Vein endothelial cell (primary cell): ENCODE data around the genes IHO1, MST1R and HYAL3.

GRCh38 chr3:49199389-49200288, at the start of gene IHO1:
IHO1 (plus strand) TSS chr3:49199498.
- CAGE, long polyA plus RNA: no peak

DNA sequence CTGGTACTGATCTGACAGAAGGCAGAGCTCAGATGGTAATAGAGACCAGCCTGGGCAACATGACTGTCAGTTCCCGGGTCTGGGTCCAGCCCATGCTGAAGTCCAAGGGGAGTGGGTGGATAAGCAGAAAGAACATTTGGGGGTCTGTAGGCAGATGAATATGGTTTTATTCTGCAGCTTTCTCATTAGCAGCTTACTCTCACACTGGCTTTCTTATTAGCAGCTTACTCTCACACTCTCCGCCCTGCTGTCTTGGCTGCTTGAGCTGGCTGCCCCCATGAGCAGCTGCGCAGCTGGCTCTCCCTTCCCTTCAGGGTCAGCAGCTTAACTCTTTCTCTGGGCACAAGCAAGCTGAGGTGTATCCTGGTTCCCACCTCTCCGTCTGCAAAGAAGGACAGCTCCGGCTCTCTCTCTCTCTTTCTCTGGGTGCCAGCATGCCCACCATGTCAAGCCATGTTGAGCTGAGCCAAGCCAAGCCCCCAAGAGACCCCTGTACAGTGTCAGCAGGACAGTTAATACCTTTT, 18.6 kb downstream of the IHO1 start:
- CAGE, long polyA plus RNA: no peak

GRCh38 chr3:49279236-49279890, 2.3 kb upstream of the C3orf62 start:
- CAGE, long polyA plus RNA: no peak

- CAGE, long polyA plus RNA: no peak
Observed at GRCh38 chr3:49469386-49470104, 522 bp upstream of the DAG1 start.

DNA sequence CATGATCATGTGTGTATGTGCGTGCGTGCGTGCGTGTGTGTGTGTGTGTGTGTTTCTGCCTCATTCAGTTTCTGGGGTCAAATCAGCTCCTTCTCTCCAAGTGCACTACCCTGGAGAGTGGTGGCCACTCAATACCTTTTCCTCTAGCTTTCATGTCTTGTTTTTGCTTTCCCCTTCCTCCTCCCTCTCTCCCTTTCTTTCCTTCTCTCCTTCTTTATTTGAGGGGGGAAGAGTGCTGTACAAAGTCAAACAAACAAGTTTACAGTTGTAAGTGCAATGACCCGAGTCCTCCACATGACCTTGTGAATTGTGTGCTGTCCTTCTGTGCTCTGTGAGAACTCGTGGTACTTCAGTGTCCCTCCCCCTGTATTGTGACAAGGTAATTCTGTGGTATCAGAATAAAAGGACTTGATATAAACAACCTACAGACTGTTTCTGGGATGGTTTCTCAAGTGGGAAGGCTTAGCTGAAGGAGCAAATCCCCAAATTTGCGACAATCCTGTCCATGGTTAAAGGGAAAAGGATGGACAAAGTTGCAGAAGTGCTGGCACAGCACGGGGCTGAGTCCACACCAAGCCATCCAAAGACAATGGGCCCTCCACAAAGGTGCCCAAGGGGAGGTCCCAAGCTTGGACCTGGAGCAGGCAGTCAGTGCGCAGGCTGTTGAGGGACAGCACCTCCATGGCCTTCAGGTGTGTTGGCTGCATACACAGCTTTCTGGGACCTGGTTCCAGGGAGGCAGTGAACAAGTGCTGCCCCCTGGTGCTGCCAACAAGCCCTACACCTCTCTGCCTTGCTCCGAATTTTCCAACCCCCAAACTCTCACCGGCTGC, 2.8 kb upstream of the APEH start:
- CAGE, long polyA plus RNA: no peak

- CAGE, long polyA plus RNA: no peak
Observed at GRCh38 chr3:49811541-49811740, 2.3 kb downstream of the UBA7 start.

GRCh38 chr3:49903690-49904273, at the start of gene MST1R:
MST1R (minus strand) TSS chr3:49903873.
- CAGE, long polyA plus RNA: no peak

GRCh38 chr3:50115219-50116046, 26.7 kb downstream of the RBM5 start:
- CAGE, long polyA plus RNA: no peak

DNA sequence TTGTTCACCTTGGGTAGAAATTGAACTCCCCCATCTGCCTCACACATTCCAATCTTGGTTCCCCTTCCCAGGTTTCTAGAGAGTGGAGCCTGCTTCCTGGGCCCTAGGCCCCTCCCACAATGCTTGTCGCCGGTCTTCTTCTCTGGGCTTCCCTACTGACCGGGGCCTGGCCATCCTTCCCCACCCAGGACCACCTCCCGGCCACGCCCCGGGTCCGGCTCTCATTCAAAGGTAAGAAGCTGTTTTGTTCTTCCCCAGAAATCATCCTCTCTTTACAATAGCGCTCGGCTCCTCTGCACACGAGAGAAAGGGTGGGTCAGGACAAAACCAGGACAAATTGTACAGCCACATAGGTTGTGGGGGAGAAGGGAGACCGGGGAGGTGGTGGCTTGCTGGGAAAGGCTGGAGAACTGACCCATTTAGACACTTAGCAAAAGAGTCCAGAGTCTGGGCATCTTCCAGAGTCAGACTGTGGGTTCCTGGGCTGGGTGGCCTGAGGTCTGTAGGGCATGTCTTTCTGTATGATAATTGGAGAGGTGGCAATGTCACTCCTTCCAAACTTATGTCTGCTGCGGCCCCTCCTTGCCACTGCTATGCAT, 4.5 kb downstream of the SEMA3F start:
- CAGE, long polyA plus RNA: no peak

- CAGE, long polyA plus RNA: no peak
Observed at GRCh38 chr3:50168209-50168882, 13.2 kb downstream of the SEMA3F start.

GRCh38 chr3:50188134-50189015, 3.0 kb upstream of the GNAT1 start:
- CAGE, long polyA plus RNA: no peak

DNA sequence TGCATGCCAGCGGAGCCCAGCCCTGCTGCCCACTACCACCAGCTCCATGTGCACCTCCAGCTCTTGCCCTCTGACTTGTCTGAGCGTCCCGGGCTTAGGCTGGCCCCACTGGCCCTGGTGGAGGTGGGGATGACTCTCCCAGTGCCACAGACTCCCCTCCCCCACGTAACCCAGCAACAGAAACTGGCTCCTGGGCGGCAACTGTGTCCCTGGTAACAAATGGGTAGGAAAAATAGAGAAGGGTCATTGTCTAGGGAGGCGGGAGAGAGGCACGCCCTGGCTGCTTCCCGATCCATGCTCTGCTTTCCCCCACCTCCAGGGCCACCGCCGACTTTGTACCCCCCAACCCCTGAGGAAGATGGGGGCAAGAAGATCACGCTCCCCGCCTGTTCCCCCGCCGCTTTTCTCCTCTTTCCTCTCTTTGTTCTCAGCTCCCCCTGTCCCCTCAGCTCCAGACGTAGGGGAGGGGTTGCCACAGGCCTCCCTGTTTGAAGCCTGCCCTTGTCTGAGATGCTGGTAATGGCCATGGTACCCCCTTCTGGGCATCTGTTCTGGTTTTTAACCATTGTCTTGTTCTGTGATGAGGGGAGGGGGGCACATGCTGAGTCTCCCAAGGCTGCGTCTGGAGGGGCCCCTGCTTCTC, 10.8 kb upstream of the SEMA3B start:
- CAGE, long polyA plus RNA: no peak

DNA sequence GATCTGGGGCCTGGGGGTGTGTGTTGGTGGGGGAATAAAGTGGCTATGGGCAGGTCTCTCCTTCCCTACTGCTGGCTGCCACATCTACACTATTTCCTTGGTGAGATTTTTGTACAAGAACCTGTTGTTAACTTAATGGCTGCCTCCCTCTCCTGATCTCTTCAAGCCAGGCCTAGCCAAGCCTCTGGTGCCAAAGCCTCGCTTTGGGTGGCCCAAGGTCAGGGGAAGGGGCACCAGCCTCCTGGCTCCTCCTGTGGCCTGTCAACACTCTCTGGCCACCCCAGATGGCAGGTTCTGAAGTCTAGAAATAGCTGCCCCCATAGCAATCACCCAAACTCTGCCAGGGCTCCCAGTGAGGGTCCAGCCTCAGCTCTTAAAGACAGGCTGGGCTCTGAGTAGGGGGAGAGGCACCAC, 5.0 kb downstream of the IFRD2 start:
- CAGE, long polyA plus RNA: no peak

GRCh38 chr3:50298584-50299483, at the start of gene HYAL3:
HYAL3 (minus strand) TSS chr3:50299405.
- CAGE, long polyA plus RNA: no peak

DNA sequence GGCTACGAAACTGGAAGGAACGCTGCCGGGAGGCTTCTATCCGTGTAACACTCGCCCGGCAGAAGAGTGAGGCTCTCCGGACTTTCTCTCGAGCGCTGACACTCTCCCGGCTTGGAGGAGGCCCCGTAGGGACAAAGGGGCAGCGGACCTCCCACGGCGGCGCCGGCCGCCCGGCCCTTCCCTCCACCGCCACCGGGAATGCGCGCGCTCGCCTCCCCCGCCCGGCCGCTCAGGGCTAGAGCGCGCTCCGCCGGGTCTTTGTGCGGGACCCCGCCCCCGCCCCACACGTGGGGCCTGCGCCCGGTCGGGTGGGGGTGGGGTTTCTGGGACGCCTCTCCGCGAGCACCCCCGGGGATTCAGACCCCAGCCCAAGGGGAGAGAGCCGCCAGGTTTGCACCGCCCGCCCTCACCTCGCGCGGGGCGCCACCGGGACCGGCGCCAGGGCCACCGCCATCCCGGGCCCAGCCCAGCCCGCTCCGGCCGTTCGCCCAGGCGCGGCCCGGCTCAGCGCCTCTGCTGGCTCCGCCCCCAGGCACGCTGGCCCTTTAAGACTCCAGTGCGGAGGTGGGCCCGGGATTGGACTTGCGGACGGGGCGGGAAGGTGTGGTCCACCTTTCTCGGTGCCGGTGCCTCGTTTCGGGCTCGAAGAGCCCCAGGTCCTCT, 1.5 kb downstream of the HYAL2 start:
- CAGE, long polyA plus RNA: no peak

DNA sequence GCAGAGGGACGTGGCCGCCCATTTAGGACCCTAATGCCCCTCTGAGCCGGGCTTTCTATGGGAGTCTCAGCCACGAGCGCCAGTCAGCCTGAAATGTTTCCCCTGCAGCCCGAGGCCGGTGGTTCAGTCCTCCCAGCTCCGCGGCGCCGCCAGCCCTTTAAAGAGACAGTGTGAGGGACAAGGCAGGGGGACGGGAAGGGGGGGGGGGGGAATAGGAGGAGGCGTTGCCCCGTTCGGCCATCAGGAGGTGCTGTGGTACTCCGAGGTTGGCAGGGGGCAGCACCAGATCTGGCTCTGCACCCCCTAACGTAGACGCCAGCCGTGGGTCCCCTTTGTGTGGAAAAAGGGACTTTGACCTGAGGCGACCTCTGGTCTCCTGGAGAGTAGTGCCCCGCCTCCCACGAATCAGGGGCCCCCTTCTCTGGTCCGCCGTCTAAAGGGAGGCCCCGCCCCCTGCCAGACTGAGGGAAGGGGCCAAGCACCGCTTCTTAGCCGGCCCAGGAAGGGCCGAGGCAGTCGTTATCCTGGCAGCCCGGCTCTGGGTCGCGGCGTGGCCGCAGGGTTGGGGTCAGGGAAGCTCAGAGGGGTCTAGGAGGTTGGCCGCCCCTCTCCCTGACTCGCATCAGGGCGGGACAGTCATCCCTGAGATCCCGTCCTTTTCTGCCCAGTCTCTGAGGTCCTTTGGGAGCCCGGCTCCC, 777 bp downstream of the HYAL2 start:
- CAGE, long polyA plus RNA: no peak

DNA sequence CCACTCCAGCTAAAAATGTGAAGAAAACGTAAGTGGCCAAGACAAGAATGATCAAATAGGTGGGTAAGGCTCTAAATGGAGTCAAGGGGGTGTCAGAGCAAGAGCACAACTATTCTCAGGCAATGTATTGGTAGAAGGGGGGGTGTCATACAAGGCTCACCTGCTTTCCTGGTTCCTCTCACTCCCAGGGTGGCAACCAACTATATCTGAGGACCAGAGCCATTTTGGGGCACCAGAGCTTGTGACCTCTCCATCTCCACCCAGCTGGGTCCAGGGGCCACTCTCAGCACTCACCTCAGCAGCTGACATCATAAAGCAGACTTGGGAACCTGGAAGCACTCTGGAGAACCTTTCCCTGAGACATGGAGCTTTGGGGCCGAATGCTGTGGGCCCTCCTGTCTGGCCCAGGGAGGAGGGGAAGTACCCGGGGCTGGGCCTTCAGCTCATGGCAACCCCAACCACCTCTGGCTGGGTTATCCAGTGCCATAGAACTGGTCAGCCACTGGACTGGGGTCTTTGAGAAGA, 1.5 kb downstream of the HEMK1 start:
- CAGE, long polyA plus RNA: no peak

- CAGE, long polyA plus RNA: no peak
Observed at GRCh38 chr3:50587988-50588946, 18.9 kb downstream of the HEMK1 start.

GRCh38 chr3:50608690-50609558, 2.6 kb downstream of the CISH start:
- CAGE, long polyA plus RNA: no peak

DNA sequence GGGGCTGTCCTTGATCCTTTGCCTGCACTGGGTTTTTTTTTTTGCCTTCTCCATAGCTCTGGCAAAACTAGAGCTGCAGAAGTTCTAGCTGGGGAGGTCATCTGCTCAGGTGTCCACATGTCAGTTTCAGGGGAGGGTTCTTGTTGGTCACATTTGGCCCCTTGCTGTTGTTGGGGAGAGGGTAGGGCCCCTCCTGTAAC, 23.6 kb upstream of the DOCK3 start:
- CAGE, long polyA plus RNA: no peak